Right lobe of liver (tissue), 4 donors: ENCODE measurements around a stretch of chr17.

DNA sequence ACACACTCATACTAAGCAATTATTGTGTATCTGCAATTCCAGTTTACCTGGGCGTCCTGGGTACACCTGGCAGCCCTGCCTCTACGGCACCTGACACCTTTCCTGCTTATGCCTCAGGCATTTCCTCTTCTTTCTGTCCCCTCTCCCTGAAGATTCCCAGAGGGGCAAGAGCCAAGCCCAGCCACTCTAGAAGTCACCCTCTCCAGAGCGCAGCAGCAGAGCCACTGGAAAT lies 37.9 kb downstream of the RBFOX3 start:
- PRO-cap, 4 experiments, result no peak in any of the 4 experiments
- RAMPAGE, long total RNA, 2 experiments, result no peak in any of the 2 experiments

GRCh38 chr17:79658653-79659285 lies 47.9 kb upstream of the RBFOX3 start:
- PRO-cap, 4 experiments, result no peak in any of the 4 experiments
- RAMPAGE, long total RNA, 2 experiments, result no peak in any of the 2 experiments

GRCh38 chr17:79732689-79733680 lies 2.2 kb downstream of the ENPP7 start:
- PRO-cap, 4 experiments, result peak in 4 of 4 experiments; most common plus-strand start chr17:79733329 (in 2); most common minus-strand start chr17:79733249 (in 3)
- RAMPAGE, long total RNA, 2 experiments, result start-site peak on the plus strand in 1 of 2 experiments, at chr17:79733515-79733597 at its widest, 94 reads per replicate; start-site peak on the minus strand in 1 of 2 experiments, at chr17:79732939-79733260 at its widest, 19 to 65 reads per replicate

DNA sequence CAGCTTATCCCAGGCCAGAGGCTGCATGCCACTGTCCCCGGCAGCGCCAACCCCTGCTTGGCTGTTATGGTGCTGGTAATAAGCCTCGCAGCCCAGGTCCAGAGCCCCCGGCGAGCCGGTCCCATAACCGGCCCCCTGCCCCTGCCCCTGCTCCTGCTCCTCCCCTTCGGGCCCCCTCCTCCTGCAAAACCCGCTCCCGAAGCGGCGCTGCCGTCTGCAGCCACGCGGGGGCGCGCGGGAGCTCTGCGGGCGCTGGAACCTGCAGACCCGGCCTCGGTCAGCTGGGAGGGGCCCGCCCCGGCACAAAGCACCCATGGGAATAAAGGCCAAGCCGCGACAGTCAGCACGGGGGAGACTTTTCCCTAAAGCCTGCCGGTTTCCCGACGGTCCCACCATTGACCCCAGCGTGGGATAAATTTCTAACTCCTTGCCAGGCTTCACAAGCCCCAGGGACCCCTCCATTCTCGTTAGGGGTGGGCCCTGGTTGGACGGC lies 11.2 kb downstream of the ENPP7 start:
- PRO-cap, 4 experiments, result peak in 1 of 4 experiments; most common plus-strand start position 275 of the sequence (in 1)
- RAMPAGE, long total RNA, 2 experiments, result no peak in any of the 2 experiments

DNA sequence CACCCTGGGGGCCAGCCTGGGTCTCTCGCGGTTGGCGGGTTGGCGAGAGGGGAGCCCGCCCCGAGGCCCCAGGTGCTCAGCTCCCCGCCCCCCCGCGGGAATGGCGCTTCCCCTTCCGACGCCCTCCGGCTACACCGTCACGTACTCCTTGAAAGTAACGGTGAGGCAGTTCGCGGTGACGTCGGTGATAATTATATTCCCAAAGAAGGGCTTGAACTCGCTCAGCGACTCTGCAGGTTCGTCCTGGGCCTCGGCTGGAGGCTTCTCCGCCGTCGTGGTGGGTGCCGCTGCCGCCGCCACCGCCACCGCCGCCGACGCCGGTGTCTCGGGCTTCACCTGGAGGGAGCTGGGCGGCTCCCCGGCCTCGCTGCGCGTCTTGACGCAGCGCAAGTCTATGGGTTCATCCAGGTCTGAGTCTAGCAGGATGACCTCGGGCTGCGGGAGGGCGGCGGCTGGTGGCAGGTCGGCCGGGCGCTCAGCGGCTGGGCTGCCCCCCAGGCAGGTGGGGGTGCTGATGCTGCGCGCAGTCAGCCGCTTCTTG lies 5.3 kb downstream of the CBX4 start:
- PRO-cap, 4 experiments, result no peak in any of the 4 experiments
- RAMPAGE, long total RNA, 2 experiments, result no peak in any of the 2 experiments

DNA sequence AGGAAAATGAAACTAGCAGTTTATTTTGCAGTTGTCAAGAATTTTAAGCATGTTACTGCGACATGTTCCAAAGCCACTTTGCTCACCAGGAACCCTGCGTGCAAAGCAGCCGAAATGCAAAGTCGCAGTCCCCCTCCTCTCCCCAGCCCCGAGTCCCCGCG lies 1.2 kb downstream of the CBX4 start:
- PRO-cap, 4 experiments, result no peak in any of the 4 experiments
- RAMPAGE, long total RNA, 2 experiments, result no peak in any of the 2 experiments

- PRO-cap, 4 experiments, result peak in 1 of 4 experiments; most common minus-strand start chr17:79940489 (in 1)
- RAMPAGE, long total RNA, 2 experiments, result no peak in any of the 2 experiments
These were observed 95.2 kb downstream of the TBC1D16 start for GRCh38 chr17:79940173-79941230.

DNA sequence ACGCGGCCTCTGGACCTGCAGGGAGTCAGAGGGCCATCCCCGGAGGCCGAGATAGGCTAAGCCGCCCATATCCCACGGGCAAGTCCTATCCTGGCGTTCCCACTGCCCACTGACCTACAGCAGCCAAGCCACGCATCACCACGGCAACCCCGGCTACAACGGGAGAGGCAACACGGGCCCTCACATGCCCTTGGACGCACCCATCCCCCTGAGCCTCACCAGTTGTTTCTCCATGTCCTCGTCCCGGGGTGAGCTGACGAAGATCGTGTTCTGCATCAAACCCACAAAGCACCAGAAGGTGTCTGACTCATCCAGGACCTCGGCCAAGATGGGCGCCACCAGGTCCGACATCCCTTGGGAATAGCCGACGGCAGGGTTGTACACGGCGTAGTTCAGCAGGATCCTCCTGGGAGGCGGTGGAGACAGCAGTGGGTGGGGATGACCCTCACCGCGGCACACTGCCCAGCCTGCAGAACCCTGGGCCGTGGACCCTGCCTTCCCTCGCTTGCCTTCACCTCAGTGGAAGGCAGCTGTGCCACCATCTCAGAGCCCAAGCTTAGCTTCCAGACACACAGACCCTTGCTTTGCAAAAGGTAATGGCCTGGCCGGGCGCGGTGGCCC lies 88.1 kb downstream of the TBC1D16 start:
- PRO-cap, 4 experiments, result no peak in any of the 4 experiments
- RAMPAGE, long total RNA, 2 experiments, result no peak in any of the 2 experiments

DNA sequence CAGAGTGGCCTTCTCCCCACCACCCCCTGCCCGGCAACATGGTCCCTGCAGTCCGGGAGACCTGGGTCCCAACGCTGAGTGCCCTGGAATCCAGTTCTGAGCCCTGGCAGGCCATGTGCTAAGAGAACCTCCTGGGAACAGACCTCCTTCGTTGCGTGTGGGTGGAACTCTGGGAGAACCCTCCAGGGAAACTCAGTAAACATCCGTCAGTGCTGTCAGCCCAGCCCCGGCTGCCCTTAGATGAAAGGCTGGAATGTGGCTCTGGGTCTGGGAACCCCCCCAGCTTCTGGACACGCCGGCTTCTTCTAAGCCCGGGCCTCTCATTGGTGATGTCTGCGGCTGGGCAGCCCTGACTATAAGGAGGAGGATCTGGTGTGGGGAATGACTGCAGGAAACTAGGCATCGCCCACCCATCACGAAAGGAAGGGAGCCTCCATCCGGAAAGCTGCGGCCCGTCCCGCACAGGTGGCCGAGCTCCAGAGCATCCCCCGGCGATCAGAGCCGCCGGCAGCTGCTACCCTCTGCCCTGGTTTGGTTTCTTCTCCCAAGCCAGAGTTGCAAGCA lies 83.7 kb downstream of the TBC1D16 start:
- PRO-cap, 4 experiments, result no peak in any of the 4 experiments
- RAMPAGE, long total RNA, 2 experiments, result no peak in any of the 2 experiments

GRCh38 chr17:79987966-79989046 lies 47.4 kb downstream of the TBC1D16 start:
- PRO-cap, 4 experiments, result peak in 4 of 4 experiments; most common plus-strand start chr17:79988513 (in 4); most common minus-strand start chr17:79988135 (in 4)
- RAMPAGE, long total RNA, 2 experiments, result no peak in any of the 2 experiments

GRCh38 chr17:79991157-79991990 lies 44.3 kb downstream of the TBC1D16 start:
- PRO-cap, 4 experiments, result peak in 4 of 4 experiments; most common plus-strand start chr17:79991840 (in 4); most common minus-strand start chr17:79991673 (in 4)
- RAMPAGE, long total RNA, 2 experiments, result no peak in any of the 2 experiments

DNA sequence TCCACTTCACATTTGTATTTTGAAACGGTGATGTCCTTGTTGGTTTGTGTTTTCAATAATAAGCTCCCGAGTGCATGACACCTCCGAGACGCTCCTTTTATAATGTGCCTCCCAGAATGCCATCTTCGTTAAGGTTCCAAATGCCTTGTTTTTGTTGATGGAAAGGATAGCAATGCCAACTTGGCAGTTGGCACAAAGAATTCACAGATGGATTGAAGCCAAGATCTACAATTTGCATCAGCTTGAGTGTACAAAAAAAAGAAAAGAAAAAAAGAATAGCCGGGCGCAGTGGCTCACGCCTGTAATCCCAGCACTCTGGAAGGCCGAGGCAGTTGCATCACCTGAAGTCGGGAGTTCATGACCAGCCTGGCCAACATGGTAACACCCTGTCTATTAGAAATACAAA lies 7.7 kb downstream of the TBC1D16 start:
- PRO-cap, 4 experiments, result peak in 2 of 4 experiments; most common plus-strand start position 267 of the sequence (in 1); most common minus-strand start position 72 of the sequence (in 2)
- RAMPAGE, long total RNA, 2 experiments, result no peak in any of the 2 experiments

DNA sequence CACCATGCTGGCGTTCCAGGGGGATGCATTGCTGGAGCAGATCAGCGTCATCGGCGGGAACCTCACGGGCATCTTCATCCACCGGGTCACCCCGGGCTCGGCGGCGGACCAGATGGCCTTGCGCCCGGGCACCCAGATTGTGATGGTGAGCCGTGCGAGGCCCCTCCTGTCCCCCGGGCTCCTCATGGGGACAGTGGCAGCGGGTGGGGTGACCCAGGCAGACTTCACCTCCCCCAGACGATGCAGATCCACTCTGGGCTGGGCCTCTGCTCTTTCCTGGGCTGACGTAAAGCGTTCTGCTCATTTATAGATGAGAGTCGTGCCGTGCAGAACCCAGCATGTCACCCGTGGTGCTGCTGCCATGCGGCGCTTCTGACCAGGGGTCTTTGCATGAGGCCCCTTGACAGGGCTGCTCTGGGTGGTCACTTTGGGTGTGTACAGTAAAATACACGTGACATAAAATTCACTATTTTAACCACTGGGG lies 21.6 kb downstream of the SGSH start:
- PRO-cap, 4 experiments, result no peak in any of the 4 experiments
- RAMPAGE, long total RNA, 2 experiments, result no peak in any of the 2 experiments

GRCh38 chr17:80270208-80270635 lies 9.6 kb downstream of the RNF213 start:
- PRO-cap, 4 experiments, result no peak in any of the 4 experiments
- RAMPAGE, long total RNA, 2 experiments, result no peak in any of the 2 experiments

DNA sequence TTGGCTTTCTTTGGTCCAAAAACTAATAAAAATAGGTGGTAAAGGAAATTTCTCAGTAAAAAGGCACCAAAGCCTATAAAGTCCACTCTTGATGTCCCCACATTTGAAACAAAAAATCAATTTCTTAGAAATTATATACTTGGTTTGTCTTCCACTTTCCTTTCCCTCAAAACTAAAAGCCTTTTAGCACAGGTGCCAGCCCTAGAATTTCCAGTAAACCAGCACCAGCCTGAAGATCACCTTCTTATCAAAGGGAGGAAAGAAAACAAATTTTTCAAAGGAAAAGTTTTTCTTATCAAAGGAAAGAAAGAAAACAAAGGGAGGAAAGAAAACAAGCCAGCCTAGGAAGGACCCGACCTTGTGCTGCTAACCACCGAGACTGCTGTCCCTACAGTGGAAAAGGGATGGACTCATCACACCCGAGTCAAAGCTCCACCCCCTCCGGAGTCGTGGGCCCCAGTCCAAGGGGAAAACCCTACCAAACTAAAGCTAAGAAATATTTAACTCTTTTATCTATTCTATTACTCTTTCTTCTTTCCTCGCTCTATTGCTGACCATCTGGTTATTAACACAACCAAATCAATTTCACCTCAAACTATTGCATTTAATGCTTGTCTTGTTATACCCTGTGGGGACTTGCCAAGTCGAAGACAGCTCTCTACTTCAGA lies 6.2 kb upstream of the ENDOV start:
- PRO-cap, 4 experiments, result peak in 3 of 4 experiments; most common minus-strand start position 387 of the sequence (in 2)
- RAMPAGE, long total RNA, 2 experiments, result no peak in any of the 2 experiments

DNA sequence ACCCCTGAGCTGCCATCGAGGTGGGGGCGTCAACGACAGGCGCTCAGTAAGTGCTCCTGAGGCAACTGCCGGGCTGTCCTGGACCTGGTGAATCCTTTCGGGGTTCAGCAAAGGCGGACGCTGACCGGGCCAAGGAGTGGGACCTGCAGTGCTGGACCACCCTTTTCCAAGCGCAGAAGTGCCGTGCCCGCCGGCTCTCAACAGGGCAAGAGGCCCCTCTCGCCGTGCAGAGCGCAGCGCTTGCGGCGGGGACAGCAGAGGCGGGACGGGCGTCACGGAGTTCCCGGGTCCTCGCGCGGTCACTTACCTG lies 390 bp upstream of the ENDOV start:
- PRO-cap, 4 experiments, result no peak in any of the 4 experiments
- RAMPAGE, long total RNA, 2 experiments, result no peak in any of the 2 experiments

GRCh38 chr17:80601169-80601512 lies 56.5 kb downstream of the RPTOR start:
- PRO-cap, 4 experiments, result no peak in any of the 4 experiments
- RAMPAGE, long total RNA, 2 experiments, result no peak in any of the 2 experiments

- PRO-cap, 4 experiments, result no peak in any of the 4 experiments
- RAMPAGE, long total RNA, 2 experiments, result no peak in any of the 2 experiments
These were observed 193.6 kb downstream of the RPTOR start for GRCh38 chr17:80738183-80738682.

- PRO-cap, 4 experiments, result no peak in any of the 4 experiments
- RAMPAGE, long total RNA, 2 experiments, result no peak in any of the 2 experiments
These were observed 168.6 kb upstream of the CHMP6 start for GRCh38 chr17:80822862-80823530.

GRCh38 chr17:80824548-80824898 lies 167.1 kb upstream of the CHMP6 start:
- PRO-cap, 4 experiments, result no peak in any of the 4 experiments
- RAMPAGE, long total RNA, 2 experiments, result no peak in any of the 2 experiments